ENCODE measurements around the gene NCAN.

DNA sequence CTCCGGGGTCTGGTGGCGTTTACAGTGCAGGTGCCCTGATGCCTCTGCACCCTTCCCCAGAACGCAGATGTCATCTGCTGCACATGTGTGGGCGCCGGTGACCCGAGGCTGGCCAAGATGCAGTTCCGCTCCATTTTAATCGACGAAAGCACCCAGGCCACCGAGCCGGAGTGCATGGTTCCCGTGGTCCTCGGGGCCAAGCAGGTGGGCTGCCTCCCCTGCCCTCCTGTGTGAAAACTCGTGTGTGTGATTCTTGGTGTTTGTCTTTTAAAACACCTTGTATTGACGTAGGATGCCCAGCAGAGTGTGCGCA, 25.0 kb downstream of the UPF1 start:
- RRBS, result 72% methylated on average over 11 of the region's 16 CpGs

- RRBS, result 85% methylated on average over 21 of the region's 79 CpGs
Measured at GRCh38 chr19:18868013-18868950, 27.7 kb downstream of the CERS1 start.

- RRBS, result no CpG with 5 or more reads among the region's 10 CpGs
Measured at GRCh38 chr19:18907525-18908039, 11.6 kb downstream of the COPE start.

- RRBS, result 100% methylated on average over 3 of the region's 35 CpGs
Measured at GRCh38 chr19:18924133-18925242, 5.0 kb downstream of the DDX49 start.

DNA sequence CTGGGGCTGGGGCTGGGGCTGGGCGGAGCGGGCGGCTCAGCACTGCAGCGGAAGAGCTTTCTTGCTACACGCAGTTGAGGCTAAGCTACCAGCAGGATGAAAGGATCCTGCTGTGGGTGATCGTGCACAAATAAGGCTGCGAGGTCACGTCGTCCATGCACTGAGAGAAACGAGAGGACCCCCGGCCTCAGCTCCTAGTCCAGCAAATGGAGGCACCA, 20.8 kb upstream of the HOMER3 start:
- RRBS, result no CpG with 5 or more reads among the region's 11 CpGs

DNA sequence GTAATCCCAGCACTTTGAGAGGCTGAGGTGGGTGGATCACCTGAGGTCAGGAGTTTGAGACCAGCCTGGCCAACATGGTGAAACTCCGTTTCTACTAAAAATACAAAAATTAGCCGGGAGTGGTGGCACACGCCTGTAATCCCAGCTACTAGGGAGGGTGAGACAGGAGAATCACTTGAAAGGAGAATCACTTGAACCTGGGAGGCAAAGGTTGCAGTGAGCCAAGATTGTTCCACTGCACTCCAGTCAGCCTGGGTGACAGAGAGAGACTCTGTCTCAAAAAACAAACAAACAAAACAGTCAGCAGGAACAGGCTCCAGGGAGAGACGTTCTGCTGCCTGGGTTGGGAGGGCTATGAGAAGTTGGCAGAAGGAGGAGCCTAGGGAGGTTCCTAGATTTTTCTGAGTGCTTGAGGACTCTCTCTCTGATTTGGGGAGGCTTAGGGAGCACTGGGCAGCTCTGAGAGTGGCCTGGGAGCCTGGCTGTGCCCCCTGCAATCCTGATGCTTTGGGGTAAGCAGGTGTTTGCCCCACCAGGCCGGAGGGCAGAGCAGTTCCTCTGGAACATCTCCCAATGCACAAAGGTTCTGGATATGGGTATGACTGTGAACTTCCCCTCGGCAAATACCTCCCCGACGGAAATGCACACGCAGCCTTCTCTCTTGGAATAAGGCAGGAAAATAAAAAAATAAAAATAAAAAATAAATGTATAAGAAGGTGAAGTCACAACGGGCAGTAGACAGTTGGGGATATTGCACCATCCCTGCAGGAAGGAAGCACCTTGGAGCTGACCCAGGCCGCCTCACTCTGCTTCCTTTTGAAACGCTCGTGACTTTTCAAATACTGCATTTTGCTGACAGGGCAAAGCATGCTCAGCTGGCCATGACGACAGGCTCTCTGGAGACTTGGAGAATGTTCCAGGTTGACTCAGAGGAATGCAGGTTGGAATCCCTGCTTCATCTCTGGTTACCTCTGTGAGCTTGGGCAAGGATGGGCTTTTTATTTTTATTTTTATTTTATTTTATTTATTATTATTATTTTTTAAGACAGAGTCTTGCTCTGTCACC, 26.4 kb upstream of the HOMER3 start:
- RRBS, result no CpG with 5 or more reads among the region's 14 CpGs

DNA sequence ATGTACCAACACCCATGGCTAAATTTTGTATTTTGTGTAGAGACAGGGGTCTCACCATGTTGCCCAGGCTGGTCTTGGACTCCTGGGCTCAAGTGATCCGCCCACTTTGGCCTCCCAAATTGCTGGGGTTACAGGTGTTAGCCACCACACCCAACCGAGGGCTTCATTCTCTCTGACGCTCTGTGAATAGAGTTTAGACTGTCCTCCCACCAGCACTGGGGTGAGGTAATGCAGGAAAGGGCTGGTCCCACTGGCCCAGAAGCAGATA, 31.8 kb upstream of the HOMER3 start:
- RRBS, result no CpG with 5 or more reads among the region's 3 CpGs

DNA sequence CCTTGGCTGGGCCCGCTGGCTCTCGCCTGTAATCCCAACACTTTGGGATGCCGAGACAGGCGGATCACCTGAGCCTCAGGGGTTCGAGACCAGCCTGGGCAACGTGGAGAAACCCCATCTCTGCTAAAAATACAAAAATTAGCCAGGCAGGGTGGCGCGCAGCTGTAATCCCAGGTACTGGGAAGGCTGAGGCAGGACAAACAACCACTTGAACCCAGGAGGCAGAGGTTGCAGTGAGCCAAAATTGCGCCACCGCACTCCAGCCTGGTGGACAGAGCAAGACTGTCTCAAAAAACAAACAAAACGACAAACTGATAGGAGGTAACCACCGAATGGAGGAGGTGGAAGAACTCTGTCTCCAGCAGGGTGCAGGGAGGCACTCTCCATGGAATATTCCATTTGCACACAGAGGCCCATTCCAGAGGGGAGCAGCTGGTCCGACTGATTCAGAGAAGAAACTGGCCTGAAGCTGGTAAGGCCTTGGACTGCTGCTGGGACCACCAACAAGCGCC, 34.9 kb downstream of the SLC25A42 start:
- RRBS, result no CpG with 5 or more reads among the region's 14 CpGs

DNA sequence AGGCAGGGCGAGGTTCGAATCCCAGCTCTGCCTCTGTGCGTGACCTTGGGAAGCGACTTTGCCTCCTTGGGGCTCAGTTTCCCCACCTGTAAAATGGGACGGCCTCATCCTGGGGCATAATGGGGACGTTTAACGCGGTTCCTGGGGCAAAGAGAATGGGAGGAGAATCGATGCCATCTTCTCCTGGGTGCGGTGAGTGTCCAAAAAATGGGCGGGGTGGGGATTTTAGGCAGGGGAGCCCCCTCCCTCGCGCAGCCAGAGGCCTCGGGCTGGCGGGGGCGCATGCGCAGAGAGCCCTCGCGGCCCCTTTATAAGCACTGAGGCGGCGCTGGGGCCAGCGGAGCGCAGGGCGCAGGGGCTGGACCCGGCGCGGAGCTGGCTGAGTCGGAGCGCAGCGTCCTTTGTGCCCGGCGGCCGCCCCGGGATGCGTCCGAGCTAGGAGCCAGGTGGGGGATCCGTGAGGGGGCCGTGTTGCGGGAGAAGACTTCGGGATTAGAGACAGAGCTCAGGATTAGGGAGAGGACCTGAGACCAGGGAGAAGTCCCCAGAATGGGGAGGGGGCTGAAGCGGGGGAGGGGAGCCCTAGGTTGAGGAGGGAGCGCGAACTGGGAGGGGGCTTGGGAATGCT, at the start of gene NCAN:
NCAN (plus strand) TSS at position 340 of the 628 bp plus-strand sequence.
- RRBS, result 5% methylated on average over 7 of the region's 43 CpGs

- RRBS, result 3% methylated on average over 20 of the region's 56 CpGs
Measured at GRCh38 chr19:19261222-19262279, 1.1 kb downstream of the HAPLN4 start.

- RRBS, result no CpG with 5 or more reads among the region's 6 CpGs
Measured at GRCh38 chr19:19372904-19373418, 32.5 kb upstream of the GATAD2A start.

DNA sequence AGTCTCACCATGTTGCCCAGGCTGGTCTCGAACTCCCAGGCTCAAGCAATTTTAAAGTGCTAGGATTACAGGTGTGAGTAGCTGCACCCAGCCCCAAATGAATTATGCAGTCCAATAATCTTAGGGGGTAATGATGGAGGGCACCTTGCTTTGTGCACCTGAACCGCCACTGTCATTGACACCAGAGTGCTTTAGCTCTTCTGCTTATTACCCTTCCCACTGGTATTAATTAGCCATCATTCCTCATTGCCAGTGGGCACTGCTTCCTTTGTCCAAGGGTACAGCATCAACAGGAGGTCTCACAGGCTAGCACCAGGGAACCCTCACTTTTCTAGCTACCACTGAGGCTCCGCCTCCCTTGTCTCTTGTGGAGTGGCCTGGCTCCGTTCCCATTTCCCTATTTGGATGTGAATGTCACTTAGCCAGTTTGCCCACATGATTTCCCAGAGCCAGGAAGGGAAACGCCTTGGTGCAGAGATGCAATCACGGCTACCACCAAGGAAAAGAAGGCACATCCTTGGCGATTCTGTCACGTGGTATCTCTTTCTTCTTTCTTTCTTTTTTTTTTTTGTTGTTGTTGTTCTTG, 27.8 kb upstream of the GATAD2A start:
- RRBS, result no CpG with 5 or more reads among the region's 8 CpGs

DNA sequence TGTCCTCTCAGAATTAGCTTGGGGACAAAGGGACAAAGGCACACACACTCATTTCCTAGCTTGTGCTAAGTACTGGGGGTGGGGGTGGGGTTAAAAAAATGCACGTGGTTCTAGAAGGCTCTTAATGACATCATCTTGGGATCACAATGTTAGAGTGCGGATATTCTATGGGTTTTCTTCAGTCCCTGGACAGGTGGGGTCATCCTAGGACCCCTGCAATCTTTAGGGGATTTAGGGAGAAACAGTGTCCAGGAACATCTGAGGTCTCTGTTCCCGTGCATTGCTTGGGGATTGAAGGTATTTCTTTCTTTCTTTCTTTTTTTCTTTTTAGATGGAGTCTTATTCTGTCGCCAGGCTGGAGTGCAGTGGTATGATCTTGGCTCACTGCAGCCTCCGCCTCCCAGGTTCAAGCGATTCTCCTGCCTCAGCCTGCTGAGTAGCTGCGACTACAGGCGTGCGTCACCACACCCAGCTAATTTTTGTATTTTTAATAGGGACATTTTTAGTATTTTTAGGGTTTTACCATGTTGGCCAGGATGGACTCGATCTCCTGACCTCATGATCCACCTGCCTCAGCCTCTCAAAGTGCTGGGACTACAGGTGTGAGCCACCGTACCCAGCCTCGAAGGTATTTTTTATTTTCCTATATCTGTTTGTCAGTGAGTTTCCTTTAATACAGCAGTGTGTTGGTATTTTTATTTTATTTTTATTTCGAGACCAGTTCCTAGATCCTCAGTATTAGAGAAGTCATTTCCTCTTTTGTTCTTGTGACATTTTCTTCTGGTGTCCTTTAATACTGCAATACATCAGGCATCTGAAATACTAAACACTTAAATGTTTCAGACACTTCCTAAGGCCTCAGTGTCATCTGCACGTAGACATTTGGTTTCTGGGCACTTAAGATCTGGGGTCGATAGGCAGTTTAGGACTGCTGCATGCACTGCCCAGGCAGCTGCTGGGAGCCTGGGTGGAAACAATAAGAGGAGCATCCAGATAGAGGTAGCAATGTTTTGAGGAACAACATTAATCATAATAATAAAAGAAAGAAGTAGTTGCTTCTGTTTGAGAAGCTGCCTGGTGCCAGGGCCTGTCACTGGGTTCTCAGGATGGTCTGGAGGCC, 22.2 kb downstream of the GATAD2A start:
- RRBS, result no CpG with 5 or more reads among the region's 15 CpGs

DNA sequence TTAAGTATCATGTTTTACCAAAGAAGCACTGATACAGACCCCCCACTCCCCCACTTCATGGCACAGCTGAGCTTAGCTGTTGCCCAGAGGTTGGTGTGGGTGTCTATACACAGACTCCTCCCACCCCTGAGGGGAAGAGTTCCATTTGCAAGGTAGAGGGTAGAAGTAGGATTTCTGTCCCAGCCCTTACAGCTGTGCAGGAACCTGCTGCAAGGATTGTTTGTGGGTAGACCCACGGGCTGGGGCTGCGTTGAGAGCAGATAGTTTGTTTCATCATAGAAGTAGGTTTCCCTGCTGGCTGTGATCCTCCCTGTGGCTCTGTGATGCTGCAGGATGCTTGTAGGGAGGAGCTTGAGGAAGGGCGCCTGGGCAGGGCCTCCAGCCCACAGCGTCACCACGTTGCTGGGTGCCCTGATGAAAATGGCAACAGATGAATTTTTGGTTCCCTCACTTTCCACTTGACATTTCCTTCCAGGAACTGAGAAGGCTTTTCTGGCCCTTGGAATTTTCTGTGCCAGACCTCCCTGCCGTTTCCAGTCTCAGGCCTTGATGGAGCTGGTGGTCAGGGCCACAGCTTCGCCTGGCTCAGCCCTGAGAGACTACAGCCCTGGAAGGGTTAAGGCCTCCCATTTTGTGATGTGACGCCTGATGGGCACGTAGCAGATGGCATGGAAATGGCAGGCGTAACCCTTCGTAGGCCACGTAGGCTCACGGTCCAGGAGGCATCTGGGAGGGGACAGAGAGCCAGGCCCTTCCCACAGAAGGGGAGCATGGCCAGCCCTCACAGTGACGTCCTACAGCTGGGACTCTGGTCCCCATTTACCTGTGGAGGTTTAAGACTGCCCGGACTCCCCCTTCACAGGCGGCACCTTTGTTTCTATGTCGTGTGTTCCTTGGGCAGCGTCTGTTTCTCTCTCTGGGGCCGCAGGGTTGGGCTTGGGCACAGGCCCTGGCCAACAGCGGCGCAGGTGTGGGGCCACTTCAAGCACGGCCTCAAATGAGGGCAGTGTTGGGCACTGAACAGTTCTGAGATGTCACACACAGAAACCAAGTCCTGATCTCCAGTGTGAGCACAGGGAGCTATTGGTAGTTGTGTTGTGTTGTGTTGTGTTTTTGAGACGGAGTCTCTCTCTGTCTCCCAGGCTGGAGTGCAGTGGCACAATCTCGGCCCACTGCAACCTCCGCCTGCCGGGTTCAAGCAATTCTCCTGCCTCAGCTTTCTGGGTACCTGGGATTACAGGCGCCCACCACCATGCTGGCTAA, 42.3 kb downstream of the GATAD2A start:
- RRBS, result no CpG with 5 or more reads among the region's 27 CpGs

DNA sequence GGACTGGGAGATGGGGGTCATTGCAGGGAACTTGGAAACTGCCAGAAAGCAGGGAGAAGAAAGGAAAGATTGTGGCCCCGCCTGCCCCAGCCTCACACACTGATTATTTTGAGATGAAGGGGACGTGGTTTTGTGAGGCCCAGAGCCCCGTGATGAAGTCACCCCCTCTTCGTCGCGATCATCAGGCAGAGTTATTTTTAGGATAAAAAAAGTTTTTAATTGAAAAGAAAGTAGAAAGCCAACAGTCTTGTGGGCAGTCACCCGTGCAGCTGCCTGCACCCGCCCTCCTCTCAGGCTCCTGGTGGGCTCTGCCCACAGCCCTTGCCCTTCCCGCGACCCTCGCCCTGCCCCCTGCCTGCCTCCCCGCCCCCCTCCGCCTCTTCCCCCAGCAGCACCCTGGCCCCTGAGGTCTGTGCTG, 1.9 kb upstream of the YJEFN3 start:
- RRBS, result no CpG with 5 or more reads among the region's 13 CpGs

- RRBS, result no CpG with 5 or more reads among the region's 5 CpGs
Measured at GRCh38 chr19:19536132-19536498, 1.9 kb upstream of the CILP2 start.

GRCh38 chr19:19590959-19591692, 27.4 kb downstream of the PBX4 start:
- RRBS, result no CpG with 5 or more reads among the region's 11 CpGs

DNA sequence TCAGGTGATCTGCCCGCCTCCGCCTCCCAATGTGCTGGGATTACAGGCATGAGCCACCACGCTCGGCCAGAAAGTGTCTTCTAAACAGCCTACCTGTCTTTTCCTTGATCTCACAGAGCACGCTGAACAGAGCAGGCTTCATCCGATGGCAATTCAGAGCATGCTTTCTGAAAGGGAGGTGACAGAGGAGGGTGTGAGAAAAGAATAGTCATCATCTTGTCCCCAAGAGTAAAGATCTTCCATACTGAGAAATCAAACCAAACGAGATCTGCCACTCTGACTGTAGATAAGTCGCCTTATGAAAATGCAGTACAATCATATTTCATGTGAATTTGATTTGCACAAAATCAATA, 19.3 kb downstream of the PBX4 start:
- RRBS, result no CpG with 5 or more reads among the region's 8 CpGs

GRCh38 chr19:19650465-19651051, 7.1 kb upstream of the GMIP start:
- RRBS, result 91% methylated on average over 4 of the region's 10 CpGs

- RRBS, result no CpG with 5 or more reads among the region's 27 CpGs
Measured at GRCh38 chr19:19653631-19654337, 9.7 kb downstream of the ATP13A1 start.

All from AG09319 (cell line).